Sternocleidomastoid (tissue), 1 donor: ENCODE data around the genes USO1, SCARB2 and SHROOM3.

GRCh38 chr4:73481299-73481643 is 274 bp upstream of the AFM start:
- PRO-cap = no peak

DNA sequence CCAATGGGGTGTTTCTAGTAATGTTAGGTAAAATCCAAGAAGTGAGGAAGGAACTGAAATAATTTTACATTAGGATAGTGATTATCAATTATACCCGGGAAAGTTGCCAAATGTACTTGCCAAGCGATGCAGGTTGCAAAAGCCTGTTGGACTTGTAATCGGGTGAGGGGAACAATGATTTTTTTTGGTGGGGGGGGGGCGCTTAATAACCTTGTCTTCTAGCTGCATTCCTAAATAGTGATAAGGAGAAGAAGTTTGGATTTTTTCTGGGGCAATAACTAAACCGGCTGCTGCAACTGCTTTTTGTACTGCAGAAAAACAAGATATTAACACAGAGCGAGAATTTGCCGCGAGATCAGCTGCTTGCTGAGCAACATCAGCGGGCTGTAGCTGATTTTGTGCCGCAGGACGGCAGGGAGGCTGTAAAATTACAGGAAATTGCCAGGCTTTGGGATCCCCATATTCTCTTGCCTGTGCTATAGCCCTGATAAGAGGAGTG is 49.5 kb upstream of the RASSF6 start:
- PRO-cap = no peak

- PRO-cap = no peak
Observed at GRCh38 chr4:73727665-73728118, 12.7 kb upstream of the CXCL8 start.

- PRO-cap = no peak
Observed at GRCh38 chr4:73741120-73741547, 765 bp downstream of the CXCL8 start.

DNA sequence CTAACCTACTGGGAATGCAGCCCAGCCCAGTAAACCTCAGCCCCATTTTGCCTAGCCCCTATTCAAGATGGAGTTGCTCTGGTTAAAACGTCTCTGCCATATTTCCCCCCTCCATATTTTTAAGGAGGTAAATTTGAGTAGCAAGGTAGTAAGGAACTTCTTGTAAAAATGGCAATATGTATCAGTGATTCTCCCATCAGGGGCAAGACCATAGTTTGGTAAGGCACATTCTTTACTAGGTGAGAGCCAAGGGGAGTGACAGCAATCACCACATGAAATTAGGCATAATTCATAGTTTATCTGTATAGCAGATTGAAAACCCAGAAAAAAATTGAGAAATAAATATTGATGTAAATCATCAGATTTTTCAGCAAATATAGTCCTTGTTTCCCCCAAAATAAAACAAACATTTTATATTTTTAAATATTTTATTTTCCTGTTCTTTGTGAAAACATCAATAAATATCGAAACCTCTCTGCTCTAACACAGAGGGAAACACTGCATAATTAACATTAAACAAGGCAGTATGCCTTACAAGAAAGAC is 2.3 kb downstream of the CXCL2 start:
- PRO-cap = no peak

- PRO-cap = no peak
Observed at GRCh38 chr4:74452599-74453470, 7.9 kb downstream of the AREG start.

DNA sequence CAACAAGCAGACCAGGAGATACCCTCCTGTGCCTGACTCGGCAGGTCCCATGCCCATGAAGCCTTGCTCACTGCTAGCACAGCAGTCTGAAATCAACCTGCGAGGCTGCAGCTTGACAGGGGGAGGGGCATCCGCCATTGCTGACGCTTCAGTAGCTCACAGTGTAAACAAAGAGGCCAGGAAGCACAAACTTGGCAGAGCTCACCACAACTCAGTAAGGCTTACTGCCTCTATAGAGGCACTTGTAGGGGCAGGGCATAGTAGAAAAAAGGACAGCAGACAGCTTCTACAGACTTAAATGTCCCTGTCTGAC is 60.6 kb downstream of the AREG start:
- PRO-cap = no peak

DNA sequence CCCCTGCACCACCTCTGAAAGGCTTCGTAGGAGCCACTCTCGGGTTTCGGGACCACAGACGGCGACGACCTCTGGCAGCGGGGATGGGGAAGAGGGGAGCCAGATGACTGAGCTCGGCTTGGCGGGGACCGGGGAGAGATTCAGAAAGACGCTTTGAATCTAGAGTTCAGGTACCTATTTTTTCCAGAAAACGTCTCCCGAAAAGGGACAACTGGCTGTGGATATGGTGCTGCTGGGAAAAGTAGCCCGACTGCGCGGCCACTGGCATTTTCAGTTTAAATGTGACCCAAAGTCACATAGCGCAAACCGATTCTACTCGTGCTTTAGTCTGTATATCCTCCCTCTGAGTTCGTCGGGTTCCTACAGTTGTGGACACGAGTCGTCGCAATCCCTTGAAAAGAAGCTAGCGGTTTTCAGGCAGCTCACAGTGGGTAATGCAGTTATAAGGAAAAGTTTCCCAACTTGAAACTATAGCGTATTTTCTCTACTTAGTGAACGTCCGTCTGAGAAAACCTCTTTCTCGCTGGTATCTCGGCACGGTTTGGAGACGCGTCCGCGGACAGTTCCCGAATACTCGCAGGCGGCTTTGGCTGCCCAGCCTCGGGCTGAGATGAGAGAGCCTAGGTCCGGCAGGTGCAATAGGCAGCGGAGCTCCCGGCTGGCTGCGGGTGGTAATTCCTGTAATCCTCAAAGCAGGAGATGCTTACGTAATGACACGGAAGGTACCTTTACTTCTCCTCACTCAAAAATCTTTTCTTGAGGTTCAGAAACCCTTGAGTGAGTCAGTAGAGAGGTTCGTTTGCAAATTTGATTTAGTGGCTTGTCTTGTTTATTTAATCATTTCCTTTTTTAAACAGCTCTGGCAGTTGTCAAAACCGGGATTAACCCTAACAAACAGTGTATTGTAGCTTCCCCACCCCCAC is 1.4 kb downstream of the PARM1 start:
- PRO-cap = unidirectional peak, minus-strand start at position 664 of the sequence

- PRO-cap = no peak
Observed at GRCh38 chr4:75645017-75645880, 14.9 kb upstream of the CDKL2 start.

- PRO-cap = no peak
Observed at GRCh38 chr4:75723366-75723905, 941 bp upstream of the USO1 start.

DNA sequence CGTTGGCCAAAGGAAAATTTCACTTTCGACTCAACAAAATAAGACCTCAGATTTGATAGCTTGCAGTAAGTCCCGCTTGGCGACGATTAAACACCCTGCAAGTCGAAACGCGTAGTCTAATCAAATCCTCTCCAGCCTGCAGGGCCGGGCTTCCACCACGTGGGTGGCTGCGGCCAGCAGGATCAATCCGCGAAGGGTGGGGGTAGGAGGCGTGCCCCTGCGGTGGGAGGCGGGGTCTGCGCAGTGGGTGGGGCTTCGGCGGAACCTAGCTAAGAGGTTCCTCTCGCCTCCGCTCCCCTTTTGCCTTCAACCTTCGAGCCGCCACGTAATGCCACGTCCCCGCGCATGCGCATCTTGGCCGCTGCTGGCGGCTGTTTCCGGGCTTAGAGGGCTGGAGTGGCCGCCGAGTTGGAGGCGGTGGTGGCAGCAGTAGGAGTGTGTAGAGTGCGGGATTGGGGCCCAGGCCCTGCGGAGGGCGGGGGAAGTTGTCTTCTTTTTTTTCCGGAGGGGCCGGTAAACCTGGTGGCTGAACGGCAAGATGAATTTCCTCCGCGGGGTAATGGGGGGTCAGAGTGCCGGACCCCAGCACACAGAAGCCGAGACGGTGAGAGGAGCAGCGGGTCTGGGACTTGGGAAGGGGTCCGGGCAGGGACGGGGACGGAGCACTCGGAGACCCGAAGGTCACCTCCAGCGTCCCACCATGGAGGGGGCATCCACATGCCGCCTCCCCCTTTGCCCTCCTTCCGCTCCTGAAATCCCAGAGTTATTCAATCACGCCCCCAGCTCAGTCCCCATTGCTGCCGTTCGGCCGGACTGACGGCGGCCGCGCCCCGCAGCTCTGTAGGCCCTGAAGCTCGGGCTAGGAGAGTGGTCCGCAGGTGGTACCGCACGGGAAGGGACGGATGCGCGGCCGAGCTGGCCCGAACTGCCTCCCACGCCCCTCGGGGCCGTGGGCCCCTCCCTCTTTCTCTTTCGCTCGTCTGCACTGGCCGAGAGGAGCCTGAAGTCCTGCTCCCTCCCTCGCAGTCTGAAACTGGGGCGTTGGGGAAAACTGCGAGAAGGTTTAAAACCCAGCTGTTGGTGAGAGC is at the start of gene USO1:
Gene USO1 (plus strand): TSS at position 296 of the 1,088 bp plus-strand sequence.
- PRO-cap = bidirectional peak, plus-strand start at position 386 of the sequence, minus-strand start at position 88 of the sequence; unidirectional peak, plus-strand start at position 794 of the sequence; bidirectional peak, plus-strand start at position 1,031 of the sequence, minus-strand start at position 840 of the sequence

- PRO-cap = no peak
Observed at GRCh38 chr4:75725370-75725539, 878 bp downstream of the USO1 start.

DNA sequence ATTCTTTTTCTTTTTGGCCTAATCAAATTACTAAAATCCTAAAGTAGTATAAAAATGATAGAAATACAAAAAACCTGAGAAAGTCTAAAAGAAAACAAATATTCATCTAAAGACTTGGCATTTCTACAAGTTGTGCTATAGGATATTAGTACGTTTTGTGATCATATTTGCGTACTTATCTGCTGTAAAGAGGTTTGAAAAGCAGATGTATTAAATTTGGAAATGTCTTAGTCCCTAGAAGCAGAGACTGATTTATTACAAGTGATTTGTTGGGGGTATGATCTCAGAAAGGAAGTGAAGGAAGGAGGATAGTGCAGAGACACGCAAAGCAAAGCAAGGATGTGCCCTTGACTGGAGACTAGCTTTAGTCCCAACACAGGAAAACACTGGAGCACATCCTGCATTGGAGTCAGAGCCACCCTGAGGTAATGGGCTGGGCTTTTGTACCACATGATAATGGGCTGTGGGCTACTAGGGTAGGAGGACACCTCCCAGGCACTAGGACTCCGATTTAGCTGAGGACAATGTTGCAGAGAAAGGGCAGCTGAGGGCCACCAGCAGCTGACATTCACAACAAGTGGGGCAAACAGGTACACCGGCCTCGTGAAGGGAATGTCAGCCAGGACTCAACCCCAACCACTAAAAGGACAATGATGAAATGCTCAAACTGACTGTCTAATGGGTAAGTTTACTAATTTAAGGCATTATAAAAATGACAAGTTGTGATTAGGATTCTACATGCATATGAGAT is 10.3 kb downstream of the SDAD1 start:
- PRO-cap = no peak

DNA sequence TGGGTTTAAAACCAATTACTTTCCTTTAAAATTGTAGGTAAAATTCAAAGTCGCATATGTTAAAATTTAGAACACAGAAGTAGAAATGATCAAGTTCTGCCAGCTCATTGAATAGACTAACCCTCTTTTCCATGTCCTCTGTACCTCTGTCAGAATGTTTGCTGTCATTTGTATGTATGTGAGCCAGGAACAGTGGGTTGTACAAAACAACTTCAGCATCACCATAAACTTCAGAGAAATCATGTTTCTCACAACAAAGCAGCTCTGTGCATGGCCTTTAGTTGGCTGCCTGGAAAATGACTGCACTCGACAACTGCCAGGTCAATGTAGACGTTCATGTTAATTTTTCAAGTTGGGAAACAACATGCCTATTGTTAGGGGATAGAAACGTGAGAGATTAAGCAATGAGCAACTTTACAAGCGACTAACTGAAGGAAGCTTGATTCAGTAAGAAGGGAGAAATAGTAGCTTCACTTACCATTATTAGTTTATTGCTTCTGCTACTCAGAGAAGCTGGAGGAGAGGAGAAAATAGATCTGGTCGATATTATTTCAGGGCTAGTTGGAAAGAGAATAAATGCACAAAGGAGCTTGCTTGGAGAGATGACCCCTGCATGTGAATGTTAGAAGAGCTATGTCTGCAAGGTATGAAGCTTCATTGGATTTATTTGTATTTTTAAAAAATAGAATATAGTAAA is 17.9 kb upstream of the CXCL11 start:
- PRO-cap = no peak

GRCh38 chr4:76213407-76214387 is at the start of gene SCARB2:
Gene SCARB2, minus strand, starts transcription at chr4:76213824.
- PRO-cap = bidirectional peak, plus-strand start at chr4:76213651, minus-strand start at chr4:76213595; bidirectional peak, plus-strand start at chr4:76214014, minus-strand start at chr4:76213824

DNA sequence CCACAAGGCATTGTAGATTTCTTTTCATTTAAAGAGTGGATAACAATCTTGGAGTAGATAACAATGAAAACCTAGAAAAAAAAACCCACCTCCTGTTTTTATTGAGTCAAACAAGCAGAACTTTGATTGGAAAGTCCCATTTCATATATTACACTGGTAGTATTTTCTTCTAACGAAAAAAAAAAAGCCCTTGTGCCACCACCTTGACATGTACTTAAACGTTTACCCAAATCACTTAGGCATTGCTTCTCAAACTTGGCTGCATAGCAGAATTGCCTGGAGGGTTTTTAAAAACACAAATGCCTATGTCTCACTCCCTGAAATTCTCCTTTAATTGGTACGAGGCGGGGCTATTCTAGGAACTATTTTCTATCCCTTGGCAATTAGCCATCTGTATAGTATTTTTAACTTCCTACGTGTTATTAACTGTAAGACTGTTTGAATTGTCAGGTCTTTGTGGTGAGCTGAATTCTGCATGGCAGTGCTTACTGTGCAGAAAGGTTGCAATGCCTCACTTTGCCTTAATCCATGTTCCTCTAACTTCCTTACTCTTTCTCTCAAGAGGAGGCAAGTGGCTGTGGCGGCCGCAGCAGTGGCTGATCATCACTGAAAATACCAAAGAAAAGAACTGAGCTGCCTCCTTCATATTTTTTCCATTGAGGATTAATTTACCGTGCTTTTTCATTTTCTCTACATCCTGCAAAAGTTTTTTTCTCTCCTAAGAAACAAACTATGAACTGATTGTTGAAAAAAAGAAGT is at the start of gene SHROOM3:
Gene SHROOM3 (plus strand): TSS at position 548 of the 759 bp plus-strand sequence.
- PRO-cap = no peak

- PRO-cap = no peak
Observed at GRCh38 chr4:76498498-76499119, 63.6 kb downstream of the SHROOM3 start.

DNA sequence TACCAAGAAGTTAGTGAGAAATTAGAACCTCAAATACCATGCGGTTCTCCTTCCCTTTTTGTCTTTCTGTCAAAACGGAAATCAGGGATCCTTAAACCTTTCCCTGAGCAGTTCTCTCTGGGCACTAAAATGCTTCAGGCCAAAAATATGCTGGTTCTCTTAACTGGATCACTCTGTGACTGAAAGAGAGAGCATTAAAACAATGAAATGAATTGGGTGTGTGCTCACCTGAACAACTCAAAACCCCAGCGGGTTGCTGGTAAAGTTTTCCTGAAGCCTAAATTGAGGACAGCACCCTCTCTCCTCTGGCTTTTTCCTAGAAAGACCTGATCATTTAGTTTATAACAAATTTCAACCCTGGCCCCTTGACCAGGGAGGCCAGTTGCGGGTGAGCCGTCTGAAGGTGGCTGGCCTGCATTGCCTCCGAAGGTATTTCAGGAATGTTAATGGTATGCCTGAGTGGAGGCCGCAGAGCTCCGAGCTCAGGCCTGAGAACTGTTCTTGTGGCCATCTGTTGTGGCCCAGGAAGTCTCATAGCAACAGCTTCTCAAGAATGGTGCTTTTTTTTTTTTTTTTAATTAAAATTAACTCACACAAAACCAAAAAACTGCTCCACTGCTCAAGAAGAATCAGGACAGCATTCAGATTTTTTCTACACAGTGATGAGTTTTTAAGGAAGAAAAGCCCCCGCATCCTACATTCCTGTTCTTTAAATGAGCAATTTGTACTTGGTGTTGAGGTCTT is 155.1 kb downstream of the SHROOM3 start:
- PRO-cap = bidirectional peak, plus-strand start at position 610 of the sequence, minus-strand start at position 316 of the sequence

GRCh38 chr4:76639336-76639734 is 204.3 kb downstream of the SHROOM3 start:
- PRO-cap = no peak

GRCh38 chr4:76666916-76667386 is 231.0 kb downstream of the SOWAHB start:
- PRO-cap = no peak